GM12878 (cell line): Measurements from ENCODE around the genes DMKN, SBSN, LIN37, PRODH2, APLP1 and COX7A1.

GRCh38 chr19:35295669-35296390 lies 3.9 kb downstream of the MAG start:
- RAMPAGE, long total RNA: no peak
- RRBS, 2 experiments: 16 to 19% methylated on average over 7 of the region's 29 CpGs
CAGE:
- cytosol, long polyA minus RNA: no peak
- cytosol, long polyA plus RNA: no peak
- long polyA plus RNA: no peak
- nucleolus, long total RNA: no peak
- nucleus, long polyA plus RNA: no peak
- nucleus, long total RNA: no peak

GRCh38 chr19:35317330-35318007 lies 11.5 kb upstream of the CD22 start:
- RAMPAGE, long total RNA: no peak
- RRBS, 2 experiments: no CpG with 5 or more reads among the region's 8 CpGs
CAGE:
- cytosol, long polyA minus RNA: no peak
- cytosol, long polyA plus RNA: no peak
- long polyA plus RNA: no peak
- nucleolus, long total RNA: no peak
- nucleus, long polyA plus RNA: no peak
- nucleus, long total RNA: no peak

DNA sequence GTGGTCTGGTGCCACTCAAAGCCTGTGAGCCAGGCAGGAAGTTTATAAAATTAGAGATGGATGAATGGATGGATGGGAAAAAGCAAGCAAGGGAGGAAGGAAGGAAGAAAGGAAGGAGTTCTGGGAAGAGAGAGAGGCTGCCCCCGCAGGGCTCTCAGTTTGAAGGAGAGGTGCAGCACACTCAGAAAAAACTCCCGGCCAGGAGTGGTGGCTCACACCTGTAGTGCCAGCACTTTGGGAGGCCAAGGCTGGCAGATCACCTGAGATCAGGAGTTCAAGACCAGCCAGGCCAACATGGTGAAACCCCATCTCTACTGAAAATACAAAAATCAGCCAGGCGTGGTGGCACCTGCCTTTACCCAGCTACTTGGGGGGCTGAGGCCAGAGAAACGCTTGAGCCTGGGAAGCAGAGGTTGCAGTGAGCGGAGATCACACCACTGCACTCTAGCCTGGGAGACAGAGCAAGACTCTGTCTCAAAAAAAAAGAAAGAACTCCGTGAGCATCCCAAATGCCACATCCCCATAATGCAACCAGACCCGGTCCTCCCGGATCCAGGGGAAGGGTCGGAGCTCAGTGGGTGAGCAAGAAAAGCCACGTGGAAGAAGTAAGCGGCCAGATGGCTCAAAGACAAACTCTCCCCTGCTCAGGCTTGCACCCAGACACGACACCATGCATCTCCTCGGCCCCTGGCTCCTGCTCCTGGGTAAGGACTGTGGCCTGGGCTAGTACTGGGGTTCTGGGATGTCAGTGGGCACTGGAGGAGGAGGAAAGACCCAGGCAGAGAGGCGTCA lies 2.6 kb downstream of the CD22 start:
- RAMPAGE, long total RNA: no peak
- RRBS, 2 experiments: no CpG with 5 or more reads among the region's 14 CpGs
CAGE:
- cytosol, long polyA minus RNA: start-site peak on the plus strand centred at position 382 of the sequence, 18 bp wide, 224 reads; start-site peak on the plus strand centred at position 494 of the sequence, 33 bp wide, 84 reads
- cytosol, long polyA plus RNA: start-site peak on the plus strand centred at position 384 of the sequence, 8 bp wide, 104 and 104 reads in 2 replicates
- long polyA plus RNA: no peak
- nucleolus, long total RNA: no peak
- nucleus, long polyA plus RNA: no peak
- nucleus, long total RNA: no peak

GRCh38 chr19:35345865-35346500 lies 1.7 kb upstream of the FFAR1 start:
- RAMPAGE, long total RNA: no peak
- RRBS, 2 experiments: 14 to 19% methylated on average over 5 of the region's 18 CpGs
CAGE:
- cytosol, long polyA minus RNA: no peak
- cytosol, long polyA plus RNA: no peak
- long polyA plus RNA: no peak
- nucleolus, long total RNA: no peak
- nucleus, long polyA plus RNA: no peak
- nucleus, long total RNA: no peak

GRCh38 chr19:35346501-35347058 lies 1.1 kb upstream of the FFAR1 start:
- RAMPAGE, long total RNA: no peak
- RRBS, 2 experiments: no CpG with 5 or more reads among the region's 18 CpGs
CAGE:
- cytosol, long polyA minus RNA: no peak
- cytosol, long polyA plus RNA: start-site peak on the minus strand at chr19:35346760-35346769, 13 and 19 reads in 2 replicates
- long polyA plus RNA: no peak
- nucleolus, long total RNA: no peak
- nucleus, long polyA plus RNA: start-site peak on the minus strand at chr19:35346894-35346996, 16 and 20 reads in 2 replicates
- nucleus, long total RNA: no peak

- RAMPAGE, long total RNA: no peak
- RRBS, 2 experiments: no CpG with 5 or more reads among the region's 11 CpGs
CAGE:
- cytosol, long polyA minus RNA: no peak
- cytosol, long polyA plus RNA: no peak
- long polyA plus RNA: no peak
- nucleolus, long total RNA: no peak
- nucleus, long polyA plus RNA: no peak
- nucleus, long total RNA: no peak
Measured at GRCh38 chr19:35432984-35433456, 15.0 kb upstream of the FFAR2 start.

DNA sequence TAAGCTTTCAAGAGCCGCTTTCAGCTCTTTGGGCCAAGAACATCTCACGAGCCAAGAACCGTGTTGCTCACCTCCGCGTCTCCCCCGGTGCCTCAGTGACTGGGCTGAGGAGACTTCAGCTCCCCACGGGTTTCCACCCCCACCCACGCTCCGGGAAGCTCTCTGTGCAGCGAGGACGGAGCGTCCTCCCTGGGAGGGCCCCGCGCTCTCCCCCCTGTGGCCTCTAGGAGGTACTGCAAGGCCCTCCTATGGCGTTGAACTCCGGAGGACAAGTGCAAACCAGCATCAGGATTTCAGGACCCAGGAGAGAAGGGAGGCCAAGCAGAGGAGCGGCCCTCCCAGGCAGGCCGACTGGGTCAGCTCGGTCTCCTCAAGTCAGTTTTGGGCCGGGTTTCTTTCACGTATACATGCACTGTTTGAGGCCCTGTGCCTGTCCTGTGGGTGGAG lies 5.1 kb upstream of the KRTDAP start:
- RAMPAGE, long total RNA: no peak
- RRBS, 2 experiments: 2 to 4% methylated on average over 4 to 9 of the region's 21 CpGs
CAGE:
- cytosol, long polyA minus RNA: no peak
- cytosol, long polyA plus RNA: no peak
- long polyA plus RNA: no peak
- nucleolus, long total RNA: no peak
- nucleus, long polyA plus RNA: no peak
- nucleus, long total RNA: no peak

GRCh38 chr19:35509655-35510865 lies 3.4 kb downstream of the DMKN start:
- RAMPAGE, long total RNA: start-site peak on the minus strand at chr19:35510186-35510316, 40 and 46 reads in 2 replicates; start-site peak on the minus strand at chr19:35510405-35510551, 667 and 360 reads in 2 replicates
- RRBS, 2 experiments: 0 to 9% methylated on average over 4 to 5 of the region's 53 CpGs
CAGE:
- cytosol, long polyA minus RNA: no peak
- cytosol, long polyA plus RNA: start-site peak on the minus strand at chr19:35509998-35510021, 51 and 48 reads in 2 replicates; start-site peak on the minus strand at chr19:35510224-35510295, 47 and 50 reads in 2 replicates; start-site peak on the minus strand at chr19:35510405-35510522, 722 and 759 reads in 2 replicates
- long polyA plus RNA: start-site peak on the minus strand at chr19:35509979-35510029, 58 and 55 reads in 2 replicates; start-site peak on the minus strand at chr19:35510388-35510496, 759 and 826 reads in 2 replicates
- nucleolus, long total RNA: no peak
- nucleus, long polyA plus RNA: start-site peak on the minus strand at chr19:35510410-35510522, 848 and 548 reads in 2 replicates
- nucleus, long total RNA: no peak

DNA sequence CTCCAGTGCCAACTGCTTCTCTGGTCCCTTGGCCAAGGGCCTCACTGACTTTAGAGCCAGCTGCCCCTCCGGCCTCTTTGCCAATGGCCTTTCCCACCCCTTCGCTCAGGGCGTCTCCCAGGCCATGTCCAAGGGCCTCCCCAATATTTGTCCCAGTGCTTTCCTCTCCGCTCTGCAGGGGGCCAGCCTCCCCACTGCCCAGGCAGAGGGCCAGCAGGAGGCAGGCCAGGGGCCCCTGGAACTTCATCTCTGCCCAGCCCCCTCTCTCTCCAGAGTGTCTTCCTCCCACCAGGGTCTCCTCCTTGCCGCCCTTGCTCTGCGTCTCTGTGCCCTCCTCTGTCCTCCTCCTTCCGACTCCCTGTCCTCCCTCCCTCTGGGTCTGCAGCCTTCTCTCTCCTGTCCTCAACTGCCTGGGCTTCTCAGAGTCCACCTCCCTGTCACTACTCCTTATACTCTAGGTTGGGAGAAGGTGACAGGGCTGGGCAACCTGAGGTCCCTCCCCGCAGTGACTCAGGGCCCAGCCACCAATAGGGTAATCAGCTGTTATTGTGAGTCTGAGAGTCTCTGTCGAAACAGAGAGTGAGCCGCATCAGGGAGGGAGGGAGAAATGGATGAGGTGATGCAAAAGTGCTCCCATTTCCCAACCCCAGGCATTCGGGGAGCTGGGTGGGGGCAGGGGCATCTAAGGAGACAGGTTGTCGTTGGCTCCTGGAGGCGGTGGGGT lies at the start of gene DMKN:
DMKN (minus strand) TSS at position 421 of the 724 bp plus-strand sequence.
- RAMPAGE, long total RNA: no peak
- RRBS, 2 experiments: no CpG with 5 or more reads among the region's 13 CpGs
CAGE:
- cytosol, long polyA minus RNA: no peak
- cytosol, long polyA plus RNA: no peak
- long polyA plus RNA: no peak
- nucleolus, long total RNA: no peak
- nucleus, long polyA plus RNA: no peak
- nucleus, long total RNA: no peak

GRCh38 chr19:35528033-35528578 lies at the start of gene SBSN:
Gene SBSN, minus strand, starts transcription at chr19:35528311.
- RAMPAGE, long total RNA: no peak
- RRBS, 2 experiments: 88% methylated on average over 2 of the region's 12 CpGs; no CpG with 5 or more reads in 1 of the 2 experiments
CAGE:
- cytosol, long polyA minus RNA: no peak
- cytosol, long polyA plus RNA: no peak
- long polyA plus RNA: no peak
- nucleolus, long total RNA: no peak
- nucleus, long polyA plus RNA: no peak
- nucleus, long total RNA: no peak

GRCh38 chr19:35747964-35749054 lies at the start of gene LIN37:
Gene LIN37, plus strand, starts transcription at chr19:35748576.
- RAMPAGE, long total RNA: no peak
- RRBS, 2 experiments: 2 to 18% methylated on average over 7 to 15 of the region's 47 CpGs
CAGE:
- cytosol, long polyA minus RNA: no peak
- cytosol, long polyA plus RNA: start-site peak on the plus strand at chr19:35748569-35748588, 35 and 33 reads in 2 replicates
- long polyA plus RNA: start-site peak on the plus strand at chr19:35748557-35748594, 134 and 142 reads in 2 replicates
- nucleolus, long total RNA: no peak
- nucleus, long polyA plus RNA: start-site peak on the plus strand at chr19:35748555-35748604, 24 and 169 reads in 2 replicates; start-site peak on the plus strand at chr19:35748773-35748813, 21 and 17 reads in 2 replicates
- nucleus, long total RNA: no peak

- RAMPAGE, long total RNA: no peak
- RRBS, 2 experiments: no CpG with 5 or more reads among the region's 6 CpGs
CAGE:
- cytosol, long polyA minus RNA: no peak
- cytosol, long polyA plus RNA: no peak
- long polyA plus RNA: no peak
- nucleolus, long total RNA: no peak
- nucleus, long polyA plus RNA: no peak
- nucleus, long total RNA: no peak
Measured at GRCh38 chr19:35812691-35813089, at the start of gene PRODH2. Gene PRODH2, minus strand, starts transcription at chr19:35812845.

GRCh38 chr19:35867985-35869085 lies at the start of gene APLP1:
Gene APLP1, plus strand, starts transcription at chr19:35868574.
- RAMPAGE, long total RNA: no peak
- RRBS, 2 experiments: 1 to 3% methylated on average over 40 to 44 of the region's 74 CpGs
CAGE:
- cytosol, long polyA minus RNA: no peak
- cytosol, long polyA plus RNA: no peak
- long polyA plus RNA: no peak
- nucleolus, long total RNA: no peak
- nucleus, long polyA plus RNA: no peak
- nucleus, long total RNA: no peak

GRCh38 chr19:35869683-35870616 lies 1.6 kb downstream of the APLP1 start:
- RAMPAGE, long total RNA: no peak
- RRBS, 2 experiments: 7 to 22% methylated on average over 9 of the region's 51 CpGs
CAGE:
- cytosol, long polyA minus RNA: no peak
- cytosol, long polyA plus RNA: no peak
- long polyA plus RNA: no peak
- nucleolus, long total RNA: no peak
- nucleus, long polyA plus RNA: no peak
- nucleus, long total RNA: no peak

GRCh38 chr19:35899517-35899988 lies 2.8 kb upstream of the HCST start:
- RAMPAGE, long total RNA: no peak
- RRBS, 2 experiments: 3 to 5% methylated on average over 2 of the region's 34 CpGs
CAGE:
- cytosol, long polyA minus RNA: no peak
- cytosol, long polyA plus RNA: no peak
- long polyA plus RNA: no peak
- nucleolus, long total RNA: start-site peak on the minus strand at chr19:35899728-35899755, 27 reads
- nucleus, long polyA plus RNA: no peak
- nucleus, long total RNA: no peak

DNA sequence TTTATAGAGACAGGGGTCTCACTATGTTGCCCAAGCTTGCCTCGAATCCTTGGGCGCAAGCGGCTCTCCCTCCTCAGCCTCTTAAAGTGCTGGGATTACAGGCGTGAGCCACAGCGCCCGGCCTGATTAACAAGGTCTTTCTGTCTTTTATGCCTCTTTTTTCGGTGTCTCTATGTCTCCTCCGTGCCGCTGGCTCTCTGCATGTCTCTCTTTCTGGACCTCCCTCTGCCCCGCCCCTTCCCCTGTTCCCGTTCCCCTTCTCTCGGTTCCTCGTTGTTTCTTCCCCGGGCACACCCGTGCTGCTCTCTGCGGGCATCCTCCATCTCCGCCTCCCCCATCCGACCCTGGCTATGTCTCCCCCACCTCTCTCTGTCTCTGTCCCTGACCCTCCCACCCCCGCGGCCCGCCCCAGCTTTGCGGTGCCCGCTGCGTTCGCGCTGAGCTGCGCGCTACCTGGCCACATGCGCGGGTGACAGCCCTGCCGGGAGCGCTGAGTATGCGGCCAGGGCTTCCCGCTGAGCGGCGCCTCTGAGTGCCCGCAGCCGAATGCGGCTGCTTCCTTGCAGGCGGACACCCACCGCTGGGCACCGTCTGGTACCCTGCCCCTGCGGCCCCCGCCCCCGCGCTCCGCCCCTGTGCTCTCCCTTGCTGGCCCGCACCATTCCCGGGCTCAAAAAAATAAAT lies 8.0 kb upstream of the SDHAF1 start:
- RAMPAGE, long total RNA: no peak
- RRBS, 2 experiments: no CpG with 5 or more reads among the region's 49 CpGs
CAGE:
- cytosol, long polyA minus RNA: no peak
- cytosol, long polyA plus RNA: no peak
- long polyA plus RNA: no peak
- nucleolus, long total RNA: no peak
- nucleus, long polyA plus RNA: no peak
- nucleus, long total RNA: no peak

GRCh38 chr19:36152339-36153173 lies at the start of gene COX7A1:
Gene COX7A1, minus strand, starts transcription at chr19:36152447.
- RAMPAGE, long total RNA: no peak
- RRBS, 2 experiments: 60 to 99% methylated on average over 4 to 6 of the region's 41 CpGs
CAGE:
- cytosol, long polyA minus RNA: no peak
- cytosol, long polyA plus RNA: no peak
- long polyA plus RNA: no peak
- nucleolus, long total RNA: no peak
- nucleus, long polyA plus RNA: no peak
- nucleus, long total RNA: no peak

DNA sequence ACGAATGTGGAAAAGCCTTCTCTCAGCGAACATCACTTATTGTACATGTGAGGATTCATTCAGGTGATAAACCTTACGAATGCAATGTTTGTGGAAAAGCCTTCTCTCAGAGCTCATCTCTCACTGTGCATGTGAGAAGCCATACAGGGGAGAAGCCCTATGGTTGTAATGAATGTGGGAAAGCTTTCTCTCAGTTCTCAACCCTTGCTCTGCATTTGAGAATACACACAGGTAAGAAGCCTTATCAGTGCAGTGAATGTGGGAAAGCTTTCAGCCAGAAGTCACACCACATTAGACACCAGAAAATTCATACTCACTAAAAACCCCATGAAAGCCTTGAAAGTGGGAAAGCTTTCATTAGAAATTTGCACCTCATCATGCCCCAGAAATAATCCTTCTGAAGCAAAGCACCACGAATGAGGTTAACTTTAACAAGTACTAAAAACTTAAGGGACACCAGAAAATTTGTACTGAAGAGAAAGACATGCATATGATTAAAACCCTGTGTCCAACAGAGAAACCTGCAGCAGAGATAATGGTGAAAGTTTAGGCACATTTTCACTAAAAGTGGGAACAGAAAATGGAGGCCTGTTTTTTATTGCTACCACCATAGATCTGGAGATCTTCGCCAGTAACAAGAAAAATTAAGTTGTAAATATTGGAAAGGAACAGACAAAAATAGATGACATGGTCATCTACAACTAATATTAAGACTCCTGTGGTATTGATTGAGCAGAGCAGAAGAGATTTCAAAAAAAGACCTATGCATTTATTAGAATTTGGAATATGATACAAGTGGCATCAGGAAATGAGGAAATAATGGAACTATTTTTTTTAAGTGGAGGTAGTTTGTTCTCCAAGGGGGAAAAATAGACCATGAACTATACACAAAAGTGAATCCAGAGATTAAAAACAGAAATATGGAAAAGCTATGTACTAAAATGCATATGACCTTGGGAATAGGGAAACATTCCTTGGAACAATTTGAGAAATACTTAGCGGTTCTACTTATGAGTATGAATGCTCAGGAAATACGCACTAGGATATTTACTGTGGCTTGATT lies 22.4 kb downstream of the ZNF146 start:
- RAMPAGE, long total RNA: no peak
- RRBS, 2 experiments: no CpG with 5 or more reads among the region's 7 CpGs
CAGE:
- cytosol, long polyA minus RNA: start-site peak on the plus strand centred at position 673 of the sequence, 8 bp wide, 11 reads
- cytosol, long polyA plus RNA: no peak
- long polyA plus RNA: no peak
- nucleolus, long total RNA: no peak
- nucleus, long polyA plus RNA: no peak
- nucleus, long total RNA: no peak

GRCh38 chr19:36330519-36331162 lies 48.4 kb downstream of the ZFP14 start:
- RAMPAGE, long total RNA: no peak
- RRBS, 2 experiments: no CpG with 5 or more reads among the region's 9 CpGs
CAGE:
- cytosol, long polyA minus RNA: no peak
- cytosol, long polyA plus RNA: no peak
- long polyA plus RNA: no peak
- nucleolus, long total RNA: no peak
- nucleus, long polyA plus RNA: no peak
- nucleus, long total RNA: no peak